ENCODE measurements around a stretch of chr5.

DNA sequence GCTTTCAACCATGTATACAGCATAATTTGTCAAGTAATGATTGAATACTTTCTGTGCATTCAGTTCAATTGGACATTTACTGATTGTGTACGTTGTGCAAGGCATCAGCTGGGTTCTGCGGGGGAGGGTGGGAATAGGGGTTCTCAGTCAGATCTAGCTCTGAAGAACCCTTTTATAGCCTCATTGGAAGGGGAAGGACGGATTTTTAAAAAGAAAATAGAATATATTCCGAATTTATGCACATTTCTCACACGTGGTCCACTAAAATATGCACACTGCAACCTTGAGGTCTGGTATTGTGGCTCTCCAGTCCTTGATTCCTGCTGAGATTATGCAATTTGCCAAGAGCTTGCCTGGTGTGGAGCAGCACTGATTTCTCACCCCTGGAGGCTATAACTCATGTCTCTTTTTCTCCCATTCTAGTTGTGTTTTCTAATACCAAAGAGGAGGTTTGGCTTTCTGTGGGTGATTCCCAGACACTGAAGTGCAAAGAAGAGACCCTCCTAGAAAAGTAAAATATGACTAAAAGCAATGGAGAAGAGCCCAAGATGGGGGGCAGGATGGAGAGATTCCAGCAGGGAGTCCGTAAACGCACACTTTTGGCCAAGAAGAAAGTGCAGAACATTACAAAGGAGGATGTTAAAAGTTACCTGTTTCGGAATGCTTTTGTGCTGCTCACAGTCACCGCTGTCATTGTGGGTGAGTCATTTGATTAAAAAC is 1.7 kb downstream of the SLC1A3 start:
- PRO-cap: bidirectional peak, plus-strand start at position 328 of the sequence, minus-strand start at position 322 of the sequence
- RAMPAGE, long total RNA, 3 experiments: no peak in any of the 3 experiments

DNA sequence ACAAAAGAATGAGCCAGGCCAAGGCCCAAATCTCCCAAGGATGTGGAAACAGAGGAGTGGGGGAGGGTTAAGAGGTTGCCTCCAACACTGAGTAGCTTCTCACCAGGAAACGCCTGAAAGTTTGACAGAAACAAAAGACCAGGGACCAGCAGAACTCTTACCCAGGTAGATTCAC is 12.6 kb downstream of the SLC1A3 start:
- PRO-cap: no peak
- RAMPAGE, long total RNA, 3 experiments: no peak in any of the 3 experiments

DNA sequence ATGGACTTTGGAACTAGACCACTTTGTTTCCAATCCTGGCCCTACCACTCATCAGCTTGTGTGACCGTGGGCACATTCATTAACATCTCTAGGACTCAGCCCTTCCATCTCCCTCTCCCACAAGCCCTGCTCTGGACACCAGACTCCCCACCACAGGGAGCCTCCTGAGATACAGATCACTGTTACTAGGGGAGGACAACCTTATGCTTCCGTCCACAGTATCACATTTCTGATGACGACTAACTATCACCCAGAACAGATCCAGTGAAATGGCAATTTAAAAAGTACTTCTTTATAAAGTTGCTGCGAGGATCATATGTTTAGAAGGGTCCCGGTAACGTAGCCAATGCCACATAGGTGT is 132.5 kb upstream of the NIPBL start:
- PRO-cap: no peak
- RAMPAGE, long total RNA, 3 experiments: no peak in any of the 3 experiments

DNA sequence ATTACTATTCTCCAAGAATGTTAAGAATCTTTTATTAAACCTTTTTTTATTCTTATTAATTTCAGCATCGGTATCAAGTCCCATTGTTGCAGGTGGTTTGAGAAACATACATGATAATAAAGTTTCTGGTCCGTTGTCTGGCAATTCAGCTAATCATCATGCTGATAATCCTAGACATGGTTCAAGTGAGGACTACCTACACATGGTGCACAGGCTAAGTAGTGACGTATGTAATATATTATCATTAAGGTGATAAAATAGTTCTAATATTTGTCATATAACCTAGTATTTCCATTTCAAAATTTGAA is 94.2 kb downstream of the NIPBL start:
- PRO-cap: no peak
- RAMPAGE, long total RNA, 3 experiments: no peak in any of the 3 experiments

DNA sequence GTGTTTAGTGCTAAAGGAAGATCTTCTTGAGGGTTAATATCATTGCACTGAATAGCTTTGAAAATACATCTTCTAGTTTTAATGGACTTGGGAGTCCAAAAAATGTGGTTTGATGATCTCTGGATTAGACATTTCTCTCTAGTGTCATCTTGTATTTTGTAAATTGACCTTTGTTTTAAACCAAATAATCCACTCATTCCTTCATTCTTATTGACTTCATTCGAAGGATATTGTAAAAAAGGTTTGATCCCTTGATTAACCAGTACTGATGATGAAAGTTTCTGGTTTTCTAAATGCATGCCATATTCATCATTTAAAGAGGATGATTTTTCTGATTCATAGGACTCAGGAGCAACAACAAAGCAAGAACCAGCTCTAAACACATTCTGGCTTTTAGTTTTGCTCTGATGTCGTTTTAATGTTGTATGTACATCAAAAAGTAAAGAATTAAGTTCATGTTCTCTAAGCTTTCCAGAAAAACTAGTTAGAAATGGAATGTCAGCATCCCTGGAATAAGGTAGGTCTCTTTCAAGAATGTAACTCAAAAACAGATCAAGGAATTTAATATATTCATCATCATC is 66.1 kb downstream of the CPLANE1 start:
- PRO-cap: no peak
- RAMPAGE, long total RNA, 3 experiments: no peak in any of the 3 experiments

- PRO-cap: no peak
- RAMPAGE, long total RNA, 3 experiments: no peak in any of the 3 experiments
Observed at GRCh38 chr5:37834369-37835175, 5.3 kb downstream of the GDNF start.

GRCh38 chr5:38162536-38163024 is 95.8 kb upstream of the EGFLAM start:
- PRO-cap: no peak
- RAMPAGE, long total RNA, 3 experiments: no peak in any of the 3 experiments

DNA sequence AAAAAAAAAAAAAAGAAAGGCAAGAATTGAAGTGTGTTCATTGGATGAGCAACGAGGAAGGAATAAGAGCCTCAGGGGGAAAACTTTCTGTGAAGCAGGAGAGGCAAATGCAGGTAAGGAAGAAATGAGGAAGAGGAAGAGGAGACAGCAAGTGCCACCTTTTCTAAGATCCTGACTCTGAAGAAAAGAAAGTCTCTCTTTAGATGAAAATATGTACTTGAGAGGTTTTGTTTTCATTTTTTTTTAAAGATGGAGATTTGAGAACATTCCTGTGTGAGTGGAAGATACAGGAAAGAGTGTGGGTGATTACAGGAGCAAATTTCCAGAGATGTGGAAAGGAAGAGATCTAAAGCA is 93.7 kb upstream of the LIFR start:
- PRO-cap: no peak
- RAMPAGE, long total RNA, 3 experiments: no peak in any of the 3 experiments

DNA sequence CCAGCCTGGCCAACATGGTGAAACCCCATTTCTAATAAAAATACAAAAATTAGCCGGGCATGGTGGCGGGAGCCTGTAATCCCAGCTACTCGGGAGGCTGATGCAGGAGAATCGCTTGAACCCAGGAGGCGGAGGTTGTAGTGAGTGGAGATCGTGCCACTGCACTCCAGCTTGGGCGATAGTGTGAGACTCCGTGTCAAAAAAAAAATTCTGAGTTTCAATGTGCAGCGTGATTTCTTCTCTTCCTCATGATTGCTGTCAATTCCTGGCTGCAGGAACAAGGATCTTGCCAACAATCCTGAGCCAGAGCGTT is 38.5 kb upstream of the OSMR start:
- PRO-cap: no peak
- RAMPAGE, long total RNA, 3 experiments: no peak in any of the 3 experiments

GRCh38 chr5:38846606-38847211 is 897 bp downstream of the OSMR start:
- PRO-cap: no peak
- RAMPAGE, long total RNA, 3 experiments: no peak in any of the 3 experiments

GRCh38 chr5:38909278-38910084 is 63.7 kb downstream of the OSMR start:
- PRO-cap: no peak
- RAMPAGE, long total RNA, 3 experiments: no peak in any of the 3 experiments

- PRO-cap: no peak
- RAMPAGE, long total RNA, 3 experiments: no peak in any of the 3 experiments
Observed at GRCh38 chr5:39031444-39031885, 42.7 kb downstream of the RICTOR start.

DNA sequence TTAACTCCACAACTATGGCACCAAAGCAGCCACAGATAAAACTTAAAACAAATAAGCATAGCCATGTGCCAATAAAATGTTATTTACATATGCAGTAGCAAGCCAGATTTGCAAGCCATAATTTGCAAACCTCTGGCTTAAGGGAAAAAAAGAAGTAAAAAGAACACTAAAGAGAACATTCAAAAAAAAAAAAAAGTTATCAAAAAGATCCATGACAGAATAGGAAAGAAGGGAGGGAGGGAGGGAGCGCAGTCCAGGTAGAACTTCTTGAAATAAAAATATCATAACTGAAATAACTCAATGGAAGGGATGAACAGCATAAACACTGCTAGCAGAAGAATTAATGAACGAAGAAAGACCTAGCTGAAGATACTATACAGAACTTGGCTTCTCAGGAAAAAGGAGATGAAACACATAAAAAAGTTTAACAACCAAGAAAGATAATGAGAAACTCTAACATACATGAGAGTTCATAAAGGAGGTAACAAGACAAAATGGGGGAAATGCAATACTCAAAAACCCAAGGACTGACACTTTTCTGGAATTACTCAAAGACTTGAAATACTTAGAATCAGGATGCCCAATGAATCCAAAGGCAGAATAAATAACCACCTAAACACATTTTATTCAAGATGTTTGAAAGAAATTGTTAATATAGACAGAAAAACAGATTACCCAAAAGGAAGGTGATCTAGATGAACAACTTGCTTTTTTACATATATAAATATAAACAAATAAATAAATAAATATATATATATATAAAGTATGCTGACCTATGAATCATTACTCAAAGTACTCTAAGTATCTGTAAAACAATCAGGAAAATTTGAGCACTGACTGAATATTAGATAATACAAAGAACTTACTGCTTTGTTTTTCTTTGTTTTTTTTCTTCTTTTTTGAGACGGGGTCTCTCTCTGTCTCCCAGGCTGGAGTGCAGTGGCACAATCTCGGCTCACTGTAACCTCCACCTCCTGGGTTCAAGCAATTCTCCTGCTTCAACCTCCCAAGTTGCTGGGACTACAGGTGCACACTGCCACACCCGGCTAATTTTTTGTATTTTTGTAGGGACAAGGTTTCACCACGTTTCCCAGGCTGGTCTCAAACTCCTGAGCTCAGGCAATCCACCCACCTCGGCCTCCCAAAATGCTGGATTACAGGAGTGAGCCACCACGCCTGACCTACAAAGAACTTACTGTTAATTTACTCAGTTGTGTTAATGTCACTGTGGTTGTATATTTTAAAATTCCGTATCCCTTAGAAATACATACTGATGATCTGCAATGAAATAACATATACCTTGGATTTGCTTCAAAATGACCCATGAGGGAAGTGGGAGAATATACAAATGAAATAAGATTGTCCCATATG is 24.3 kb downstream of the RICTOR start:
- PRO-cap: no peak
- RAMPAGE, long total RNA, 3 experiments: no peak in any of the 3 experiments

- PRO-cap: no peak
- RAMPAGE, long total RNA, 3 experiments: no peak in any of the 3 experiments
Observed at GRCh38 chr5:39067390-39067876, 6.8 kb downstream of the RICTOR start.

GRCh38 chr5:39177607-39178130 is 41.7 kb downstream of the FYB1 start:
- PRO-cap: no peak
- RAMPAGE, long total RNA, 3 experiments: no peak in any of the 3 experiments

GRCh38 chr5:39201229-39201804 is 18.0 kb downstream of the FYB1 start:
- PRO-cap: no peak
- RAMPAGE, long total RNA, 3 experiments: no peak in any of the 3 experiments

- PRO-cap: no peak
- RAMPAGE, long total RNA, 3 experiments: no peak in any of the 3 experiments
Observed at GRCh38 chr5:39212703-39213349, 6.5 kb downstream of the FYB1 start.

- PRO-cap: no peak
- RAMPAGE, long total RNA, 3 experiments: no peak in any of the 3 experiments
Observed at GRCh38 chr5:39217718-39218173, 1.6 kb downstream of the FYB1 start.

GRCh38 chr5:39400777-39401182 is 24.0 kb downstream of the DAB2 start:
- PRO-cap: unidirectional peak, plus-strand start at chr5:39400949
- RAMPAGE, long total RNA, 3 experiments: no peak in any of the 3 experiments

DNA sequence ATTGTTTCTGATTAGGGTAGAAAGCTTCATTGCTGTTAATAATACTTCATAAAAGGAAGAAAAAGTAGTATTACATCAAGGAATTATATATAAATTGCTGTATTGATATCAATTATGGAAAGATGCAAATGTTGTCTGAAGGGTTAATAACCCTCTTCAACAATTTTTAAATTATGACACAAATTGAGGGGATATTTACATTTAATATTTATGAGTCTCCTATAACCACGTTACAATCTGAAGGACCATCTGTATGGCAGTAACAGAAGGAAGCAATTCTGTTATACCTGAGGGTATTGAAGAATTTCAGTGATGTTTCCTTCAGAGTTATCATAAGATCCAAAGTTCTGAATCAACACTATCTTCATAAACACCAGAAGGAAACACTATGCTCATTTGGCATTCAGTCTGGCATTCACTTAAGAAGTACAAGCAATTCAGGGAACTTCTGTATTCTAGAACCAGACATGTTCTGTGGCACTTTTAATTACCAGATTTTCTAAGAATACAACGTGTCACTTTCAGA is 9.7 kb downstream of the DAB2 start:
- PRO-cap: unidirectional peak, plus-strand start at position 396 of the sequence
- RAMPAGE, long total RNA, 3 experiments: no peak in any of the 3 experiments

All from subcutaneous adipose tissue (tissue), 3 donors.